NT2/D1 (cell line): ENCODE data around the genes FCAMR and CR2.

DNA sequence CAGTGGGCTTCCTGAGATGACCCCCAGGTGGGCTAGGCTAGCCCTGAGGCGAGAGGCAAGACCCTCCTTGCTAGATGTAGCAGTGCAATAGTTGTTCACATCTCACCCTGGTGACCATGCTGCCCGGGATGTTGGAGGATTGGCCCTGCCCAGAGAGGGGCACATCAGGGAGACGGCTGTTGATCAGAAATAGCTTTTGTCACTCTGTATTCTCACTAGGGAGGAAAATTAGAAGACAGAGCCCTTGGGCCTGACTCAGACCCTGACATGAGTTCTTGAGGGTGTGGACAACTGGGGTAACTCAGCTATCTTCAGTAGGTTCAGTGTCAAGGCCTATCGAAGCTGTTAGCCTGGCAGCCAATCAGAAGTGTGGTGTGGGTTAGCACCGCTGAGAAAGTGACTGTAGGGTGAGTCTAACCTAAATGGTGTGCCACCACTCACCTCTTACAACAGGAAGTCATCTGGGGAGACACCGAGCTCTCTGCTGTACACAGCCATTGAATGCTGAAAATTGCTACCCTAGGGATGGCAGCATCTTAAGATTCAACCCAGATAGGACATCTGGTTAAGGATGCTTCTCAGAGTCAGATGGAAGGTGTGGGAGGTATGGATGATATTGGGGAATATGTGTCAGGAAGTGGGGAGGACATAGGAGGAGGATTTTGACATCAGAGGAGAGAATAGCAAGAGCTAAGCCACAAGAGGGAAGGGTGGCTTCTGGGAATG lies 44.6 kb downstream of the RASSF5 start:
- RRBS, 2 experiments: no CpG with 5 or more reads among the region's 6 CpGs

DNA sequence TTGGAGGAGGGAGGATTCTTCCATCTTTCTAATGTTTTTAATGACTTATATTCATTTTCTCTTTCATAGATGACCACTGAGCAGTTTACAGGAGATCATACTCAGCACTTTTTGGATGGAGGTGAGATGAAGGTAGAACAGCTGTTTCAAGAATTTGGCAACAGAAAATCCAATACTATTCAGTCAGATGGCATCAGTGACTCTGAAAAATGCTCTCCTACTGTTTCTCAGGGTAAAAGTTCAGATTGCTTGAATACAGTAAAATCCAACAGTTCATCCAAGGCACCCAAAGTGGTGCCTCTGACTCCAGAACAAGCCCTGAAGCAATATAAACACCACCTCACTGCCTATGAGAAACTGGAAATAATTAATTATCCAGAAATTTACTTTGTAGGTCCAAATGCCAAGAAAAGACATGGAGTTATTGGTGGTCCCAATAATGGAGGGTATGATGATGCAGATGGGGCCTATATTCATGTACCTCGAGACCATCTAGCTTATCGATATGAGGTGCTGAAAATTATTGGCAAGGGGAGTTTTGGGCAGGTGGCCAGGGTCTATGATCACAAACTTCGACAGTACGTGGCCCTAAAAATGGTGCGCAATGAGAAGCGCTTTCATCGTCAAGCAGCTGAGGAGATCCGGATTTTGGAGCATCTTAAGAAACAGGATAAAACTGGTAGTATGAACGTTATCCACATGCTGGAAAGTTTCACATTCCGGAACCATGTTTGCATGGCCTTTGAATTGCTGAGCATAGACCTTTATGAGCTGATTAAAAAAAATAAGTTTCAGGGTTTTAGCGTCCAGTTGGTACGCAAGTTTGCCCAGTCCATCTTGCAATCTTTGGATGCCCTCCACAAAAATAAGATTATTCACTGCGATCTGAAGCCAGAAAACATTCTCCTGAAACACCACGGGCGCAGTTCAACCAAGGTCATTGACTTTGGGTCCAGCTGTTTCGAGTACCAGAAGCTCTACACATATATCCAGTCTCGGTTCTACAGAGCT lies 12.3 kb downstream of the DYRK3 start:
- RRBS, 2 experiments: 98 to 100% methylated on average over 1 to 3 of the region's 17 CpGs

GRCh38 chr1:206664528-206665349 lies 20.0 kb upstream of the MAPKAPK2 start:
- RRBS, 2 experiments: no CpG with 5 or more reads among the region's 8 CpGs

- RRBS, 2 experiments: no CpG with 5 or more reads among the region's 5 CpGs
Observed at GRCh38 chr1:206692296-206692970, 7.7 kb downstream of the MAPKAPK2 start.

- RRBS, 2 experiments: no CpG with 5 or more reads among the region's 5 CpGs
Observed at GRCh38 chr1:206696669-206697403, 12.1 kb downstream of the MAPKAPK2 start.

DNA sequence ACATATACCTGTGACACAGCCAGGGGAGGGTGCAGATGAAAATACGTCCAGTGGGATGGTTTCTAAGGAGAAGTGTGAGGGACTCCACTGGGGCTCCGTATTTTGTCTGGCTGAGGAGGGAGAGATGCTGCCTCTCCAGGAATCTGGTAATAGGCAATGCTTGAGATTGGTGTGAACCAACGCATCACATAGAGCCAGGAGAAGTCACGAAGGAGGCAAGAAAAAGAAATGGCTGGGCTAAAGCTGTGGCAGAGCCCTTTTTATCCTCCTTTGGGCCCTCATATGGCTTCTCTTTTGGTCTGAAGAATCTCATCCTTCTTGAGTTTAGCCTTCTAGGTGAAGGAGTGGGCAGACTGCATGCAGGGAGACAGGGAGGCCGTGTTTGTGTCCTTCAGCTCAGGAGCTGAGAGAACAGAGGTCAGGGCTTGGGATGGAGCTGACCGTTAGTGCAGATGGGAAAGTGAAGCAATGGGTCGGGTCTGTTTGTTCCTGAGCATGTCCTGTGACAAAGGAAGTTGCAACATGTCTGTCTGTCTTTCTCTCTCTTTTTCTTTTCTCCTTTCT lies 14.8 kb downstream of the MAPKAPK2 start:
- RRBS, 2 experiments: no CpG with 5 or more reads among the region's 7 CpGs

- RRBS, 2 experiments: no CpG with 5 or more reads among the region's 5 CpGs
Observed at GRCh38 chr1:206700229-206701452, 15.9 kb downstream of the MAPKAPK2 start.

DNA sequence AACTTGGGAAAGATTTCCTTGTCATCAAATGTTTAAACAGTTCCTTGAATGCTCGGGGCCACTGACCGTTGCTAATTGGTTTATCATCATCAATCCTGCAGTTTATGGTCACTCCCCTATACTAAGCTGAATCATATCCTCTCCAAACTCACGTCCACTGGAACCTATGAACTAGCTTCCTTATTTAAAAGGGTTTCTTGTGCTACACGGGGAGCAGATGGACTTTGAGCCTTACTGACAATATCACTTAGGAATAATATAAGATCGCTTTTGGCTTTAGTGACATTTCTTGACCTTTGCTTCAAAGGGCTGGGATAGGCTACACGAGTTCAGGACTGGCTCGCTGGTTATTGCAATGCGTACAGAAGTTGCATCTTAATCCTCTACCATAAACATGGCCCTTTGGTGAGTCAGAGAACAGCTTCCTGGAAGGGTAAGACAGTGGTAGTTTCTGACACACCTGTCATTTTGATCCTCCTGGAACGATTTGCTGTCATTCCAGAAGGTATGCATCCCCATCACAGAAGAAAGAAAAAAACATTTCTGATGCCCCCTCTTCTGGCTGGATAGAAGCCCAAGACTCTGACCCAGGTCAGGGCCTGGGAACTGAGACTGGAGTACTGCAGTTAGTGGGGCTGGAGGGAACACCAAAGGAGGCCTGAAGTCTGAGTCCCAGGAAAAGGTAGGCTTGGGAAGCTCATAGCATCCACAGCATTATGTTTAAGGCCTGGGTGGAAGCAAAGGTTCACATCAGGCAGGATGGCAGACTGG lies 5.6 kb upstream of the FCMR start:
- RRBS, 2 experiments: no CpG with 5 or more reads among the region's 9 CpGs

DNA sequence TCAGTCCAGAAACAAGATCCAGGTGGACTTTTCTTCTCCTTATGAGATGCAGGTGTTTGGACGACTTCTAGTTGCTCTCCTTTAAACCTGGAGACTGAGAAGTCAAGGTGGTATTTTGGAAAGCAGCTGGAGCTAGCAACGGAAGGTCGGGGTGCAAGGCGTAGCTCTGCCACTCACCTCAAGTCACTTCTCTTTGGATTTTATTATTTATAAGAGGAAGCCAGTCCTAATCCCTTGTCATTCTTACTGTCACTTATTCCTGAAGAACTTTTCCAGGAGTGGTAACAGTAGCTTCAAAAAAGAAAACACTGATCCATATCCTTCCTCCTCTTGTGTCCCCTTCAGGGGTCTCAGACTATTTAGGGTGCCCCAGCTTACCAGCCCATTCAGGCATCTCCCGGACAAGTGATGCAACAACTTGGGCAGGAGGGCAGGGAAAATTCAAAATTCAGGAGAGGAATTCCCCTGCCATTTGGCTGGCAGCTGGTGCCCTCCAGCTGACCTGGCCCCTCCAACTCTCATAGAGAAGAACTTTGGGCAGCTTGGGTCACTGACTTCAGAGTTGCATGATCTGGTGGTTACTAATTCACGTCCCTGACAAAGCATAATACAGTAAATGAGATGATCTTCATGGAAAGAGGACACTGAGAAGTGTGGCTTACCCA lies at the start of gene FCAMR:
FCAMR (minus strand) TSS at position 334 of the 665 bp plus-strand sequence.
- RRBS, 2 experiments: no CpG with 5 or more reads among the region's 6 CpGs

- RRBS, 2 experiments: no CpG with 5 or more reads among the region's 3 CpGs
Observed at GRCh38 chr1:207002526-207003392, 29.8 kb downstream of the C1orf116 start.

GRCh38 chr1:207029771-207030400 lies 2.7 kb downstream of the C1orf116 start:
- RRBS, 2 experiments: no CpG with 5 or more reads among the region's 4 CpGs

- RRBS, 2 experiments: no CpG with 5 or more reads among the region's 3 CpGs
Observed at GRCh38 chr1:207034017-207034608, 1.6 kb upstream of the C1orf116 start.

DNA sequence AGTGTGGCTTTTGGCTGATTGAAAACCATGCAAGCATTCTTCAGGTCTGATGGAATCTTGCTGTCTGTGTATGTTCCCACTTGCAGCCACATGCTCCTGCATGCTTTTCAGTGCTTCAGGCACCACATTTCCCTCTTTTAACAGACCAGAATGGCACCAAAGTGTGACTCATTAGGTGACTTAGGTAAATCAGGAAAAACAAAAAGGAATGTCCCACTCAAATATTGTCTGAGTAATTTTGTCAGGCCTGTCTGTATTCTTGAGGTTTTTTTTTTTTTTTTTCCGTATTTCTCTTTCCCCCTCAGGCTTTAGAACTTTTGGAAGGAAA lies 80.7 kb upstream of the CD55 start:
- RRBS, 2 experiments: no CpG with 5 or more reads among the region's 1 CpG

DNA sequence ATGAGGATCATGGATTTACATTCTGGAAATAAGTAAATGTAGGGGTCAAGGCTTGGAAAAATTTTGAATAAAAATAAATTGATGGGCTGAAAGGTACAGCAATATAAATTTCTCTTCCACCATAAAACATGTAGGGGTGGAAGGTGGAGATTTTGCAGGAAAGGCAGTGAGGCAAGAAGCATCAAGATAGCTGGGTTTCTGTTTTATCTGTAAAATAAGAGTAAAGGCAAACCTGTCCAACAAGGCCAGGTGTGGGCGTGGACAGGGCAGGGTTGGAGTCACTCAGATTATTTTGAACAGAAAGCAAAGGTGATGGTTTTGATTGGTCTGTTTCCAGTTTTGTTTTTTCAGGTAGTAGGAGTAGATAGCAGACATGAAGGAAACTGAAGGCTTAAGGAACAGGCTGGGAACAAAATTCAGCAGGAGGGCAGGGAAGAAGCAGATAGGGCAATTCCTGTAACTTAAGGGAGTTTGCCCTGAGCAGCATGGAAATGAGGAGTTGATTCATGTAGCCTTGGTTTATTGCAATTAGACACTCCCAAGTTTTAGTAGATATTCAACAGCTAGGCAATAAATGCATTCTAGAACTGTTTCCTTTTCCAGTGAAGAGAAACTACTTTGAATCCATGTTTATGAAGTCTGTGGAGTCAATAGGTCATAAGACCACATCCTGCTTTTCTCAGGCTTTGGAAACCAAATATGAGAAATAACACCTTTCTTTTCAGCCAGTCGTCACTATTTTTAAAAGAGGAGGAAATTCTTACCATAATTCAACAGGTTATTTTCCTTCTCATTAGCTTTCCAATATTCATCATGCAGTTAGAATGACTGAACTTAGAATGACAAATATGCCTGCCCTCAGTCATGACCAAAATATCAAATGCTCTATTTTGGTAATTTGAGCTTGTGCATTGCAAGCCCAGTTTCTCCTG lies 38.8 kb upstream of the CD55 start:
- RRBS, 2 experiments: no CpG with 5 or more reads among the region's 2 CpGs

DNA sequence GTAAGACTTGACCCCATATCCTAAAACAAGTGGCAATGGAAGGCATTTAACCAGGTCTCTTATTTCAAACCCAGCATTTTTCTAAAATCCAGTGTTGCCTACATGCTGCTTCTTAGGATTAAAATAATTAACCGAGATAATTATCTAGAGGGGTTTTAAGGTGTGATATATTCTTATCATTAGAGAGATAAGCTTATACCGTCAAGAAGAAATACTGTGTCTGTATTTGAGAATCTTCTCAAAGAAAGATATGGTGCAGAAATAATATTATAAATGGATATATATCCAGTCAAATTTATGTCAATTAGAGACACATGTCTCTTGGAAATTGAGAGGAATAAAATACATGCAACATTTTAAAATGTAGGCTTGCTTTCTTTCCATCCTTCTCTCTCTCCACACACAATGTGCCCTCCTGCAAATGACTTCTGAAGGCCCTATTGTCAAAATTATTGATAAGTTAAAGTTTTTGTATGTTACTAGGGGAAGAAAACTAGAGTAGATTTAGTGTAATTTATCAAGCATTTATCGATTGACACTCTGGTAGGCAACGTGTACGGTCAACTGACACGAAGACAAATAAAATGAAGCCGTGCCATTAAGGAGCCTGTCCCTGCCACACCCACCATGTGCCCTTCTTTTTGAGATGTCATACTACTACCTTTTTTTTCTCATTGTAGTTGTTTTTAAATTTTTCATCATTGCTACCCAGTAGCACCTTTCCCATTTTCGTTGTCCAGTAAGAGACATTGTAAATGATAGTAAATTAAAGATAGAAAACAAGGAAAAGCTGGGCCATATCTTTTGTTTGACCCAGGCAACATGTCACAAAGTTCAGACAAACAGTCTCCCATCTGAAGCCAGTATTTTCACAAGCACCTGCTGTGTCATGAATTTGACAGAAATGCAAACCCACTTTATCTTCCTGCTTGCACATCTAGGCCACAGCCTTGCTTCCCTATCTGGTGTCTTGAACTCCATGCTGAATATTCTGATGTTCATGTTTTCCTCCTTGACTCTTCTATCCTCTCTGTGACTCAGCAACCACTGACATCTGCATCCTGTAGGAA lies 6.1 kb downstream of the CD55 start:
- RRBS, 2 experiments: no CpG with 5 or more reads among the region's 8 CpGs

- RRBS, 2 experiments: 1% methylated on average over 41 of the region's 77 CpGs
Observed at GRCh38 chr1:207453933-207455058, at the start of gene CR2. CR2 (plus strand) TSS chr1:207454328.

GRCh38 chr1:207497817-207498381 lies 1.9 kb downstream of the CR1 start:
- RRBS, 2 experiments: no CpG with 5 or more reads among the region's 7 CpGs

DNA sequence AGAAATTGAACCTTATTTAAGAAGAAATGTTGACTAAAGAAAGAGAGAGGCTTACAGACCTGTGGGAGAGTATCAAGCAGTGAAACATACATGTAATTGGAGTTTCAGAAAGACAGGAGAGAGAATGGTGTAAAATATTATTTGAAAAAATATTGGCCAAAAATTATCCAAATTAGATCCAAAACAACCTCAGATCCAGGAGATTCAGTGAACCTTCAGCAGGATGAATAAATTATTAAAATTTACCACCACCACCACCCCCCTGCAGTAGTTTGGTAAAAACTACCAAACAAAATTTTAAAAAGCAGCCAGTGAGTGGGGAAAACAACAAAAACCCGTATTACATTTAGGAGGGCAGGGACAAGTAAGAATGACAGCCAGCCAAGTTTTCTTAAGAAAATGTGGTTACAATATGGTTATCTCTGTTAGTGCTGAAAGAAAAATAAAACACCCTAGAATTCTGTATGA lies 14.6 kb downstream of the CD46 start:
- RRBS, 2 experiments: no CpG with 5 or more reads among the region's 1 CpG

GRCh38 chr1:207822112-207822547 lies 70.3 kb downstream of the CD46 start:
- RRBS, 2 experiments: no CpG with 5 or more reads among the region's 8 CpGs

DNA sequence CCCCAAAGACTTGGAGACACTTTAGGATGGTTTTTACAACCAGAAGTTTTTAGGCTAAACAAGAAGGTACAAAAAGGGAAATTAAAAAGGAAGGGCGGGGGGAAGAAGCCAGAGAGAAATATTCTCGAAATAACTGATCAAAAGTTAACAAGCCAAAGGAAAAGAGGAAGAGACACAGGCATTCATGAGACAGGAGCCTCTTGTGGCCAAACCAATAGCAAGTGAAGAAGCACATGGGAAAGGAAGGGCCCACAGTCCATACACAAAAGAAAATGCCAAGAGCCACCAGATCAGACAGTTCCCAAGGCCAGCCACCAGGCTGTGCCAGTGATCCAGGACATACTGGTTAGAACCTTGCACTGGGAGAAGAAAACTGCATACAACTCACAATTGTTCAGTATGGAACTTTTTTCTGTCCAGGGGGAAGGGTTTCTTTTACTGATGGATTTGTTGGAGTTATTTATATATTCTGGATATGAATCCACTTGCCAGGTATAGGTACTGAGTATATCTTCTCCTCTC lies 76.7 kb downstream of the CD46 start:
- RRBS, 2 experiments: no CpG with 5 or more reads among the region's 2 CpGs